Metastatic Breast Carcinoma in the Ovary (tissue), 3 donors: ENCODE data around the genes SMIM41, KRT86, KRT5 and KRT73.

GRCh38 chr12:51821365-51821535 is 6.5 kb upstream of the TMDD1 start:
- PRO-cap, 3 experiments = no peak in any of the 3 experiments

GRCh38 chr12:51847773-51848258 is 702 bp downstream of the FIGNL2 start:
- PRO-cap, 3 experiments = peak in 1 of 3 experiments; most common plus-strand start chr12:51848111 (in 1)

DNA sequence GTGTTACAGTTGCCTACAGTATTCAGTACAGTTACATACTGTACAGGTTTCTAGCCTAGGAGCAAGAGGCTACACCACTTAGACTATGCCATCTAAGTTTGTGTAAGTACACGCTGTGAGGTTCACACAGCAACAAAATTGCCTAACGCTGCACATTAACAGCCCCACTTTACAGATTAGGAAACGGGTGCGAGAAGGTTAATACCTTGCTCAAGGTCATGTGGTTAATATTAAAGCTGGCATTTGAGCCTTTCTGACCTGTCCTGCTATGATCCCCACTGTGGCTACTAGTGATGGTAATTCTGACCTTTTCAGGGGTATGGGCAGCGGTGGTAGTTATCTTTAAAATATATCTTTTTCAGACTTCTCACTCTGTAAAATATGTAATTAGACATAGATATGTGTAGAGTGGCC is 20.9 kb downstream of the ACVR1B start:
- PRO-cap, 3 experiments = no peak in any of the 3 experiments

- PRO-cap, 3 experiments = no peak in any of the 3 experiments
Observed at GRCh38 chr12:52029660-52030087, 21.6 kb upstream of the NR4A1 start.

- PRO-cap, 3 experiments = peak in 3 of 3 experiments; most common plus-strand start chr12:52050937 (in 1); most common minus-strand start chr12:52051154 (in 3)
Observed at GRCh38 chr12:52050330-52051345, 604 bp upstream of the NR4A1 start.

DNA sequence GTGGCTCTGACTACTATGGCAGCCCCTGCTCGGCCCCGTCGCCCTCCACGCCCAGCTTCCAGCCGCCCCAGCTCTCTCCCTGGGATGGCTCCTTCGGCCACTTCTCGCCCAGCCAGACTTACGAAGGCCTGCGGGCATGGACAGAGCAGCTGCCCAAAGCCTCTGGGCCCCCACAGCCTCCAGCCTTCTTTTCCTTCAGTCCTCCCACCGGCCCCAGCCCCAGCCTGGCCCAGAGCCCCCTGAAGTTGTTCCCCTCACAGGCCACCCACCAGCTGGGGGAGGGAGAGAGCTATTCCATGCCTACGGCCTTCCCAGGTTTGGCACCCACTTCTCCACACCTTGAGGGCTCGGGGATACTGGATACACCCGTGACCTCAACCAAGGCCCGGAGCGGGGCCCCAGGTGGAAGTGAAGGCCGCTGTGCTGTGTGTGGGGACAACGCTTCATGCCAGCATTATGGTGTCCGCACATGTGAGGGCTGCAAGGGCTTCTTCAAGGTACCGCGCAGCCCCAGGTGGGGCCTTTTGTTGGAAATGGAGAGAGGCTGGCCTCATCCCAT is 3.5 kb downstream of the NR4A1 start:
- PRO-cap, 3 experiments = no peak in any of the 3 experiments

- PRO-cap, 3 experiments = no peak in any of the 3 experiments
Observed at GRCh38 chr12:52078586-52078833, 994 bp upstream of the SMIM41 start.

DNA sequence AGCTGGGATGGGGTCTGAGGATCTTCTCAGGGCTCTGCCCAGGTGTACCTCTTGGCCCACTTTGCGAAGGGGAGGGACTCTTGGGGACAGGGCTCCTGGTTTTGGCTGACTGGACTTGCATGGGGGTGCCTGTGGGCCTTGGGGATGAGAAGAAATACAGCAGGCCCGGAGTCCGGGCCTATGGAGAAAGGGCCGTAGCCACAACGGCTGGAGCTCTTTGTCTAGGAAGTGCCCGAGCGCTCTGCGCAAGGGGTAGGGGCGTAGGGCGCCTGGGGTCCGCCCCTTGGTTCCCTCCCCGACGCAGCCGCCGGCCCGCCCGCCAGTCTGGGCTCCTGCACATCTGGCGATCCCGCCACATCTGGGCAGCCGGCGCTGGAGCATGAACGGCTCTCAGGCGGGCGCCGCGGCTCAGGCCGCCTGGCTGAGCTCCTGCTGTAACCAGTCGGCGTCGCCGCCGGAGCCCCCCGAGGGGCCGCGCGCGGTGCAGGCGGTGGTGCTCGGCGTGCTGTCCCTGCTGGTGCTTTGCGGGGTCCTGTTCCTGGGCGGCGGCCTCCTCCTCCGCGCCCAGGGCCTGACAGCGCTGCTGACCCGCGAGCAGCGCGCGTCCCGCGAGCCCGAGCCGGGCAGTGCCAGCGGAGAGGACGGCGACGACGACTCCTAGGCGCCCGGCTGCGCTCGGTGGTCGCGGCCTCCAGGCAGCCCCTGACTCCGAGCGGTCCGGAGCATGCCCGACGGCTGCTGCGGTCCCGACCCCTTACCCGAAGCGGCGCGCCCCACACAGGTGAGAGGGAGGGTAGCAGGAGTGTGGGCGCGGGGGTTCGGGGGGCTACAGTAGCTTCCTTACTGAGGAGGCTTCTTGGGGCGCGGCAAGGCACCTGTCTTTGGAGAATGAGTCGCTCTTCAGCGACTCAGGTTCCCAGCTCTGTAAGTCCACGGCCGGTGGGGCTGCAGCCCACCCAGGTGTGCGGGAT is at the start of gene SMIM41:
Gene SMIM41, plus strand, starts transcription at position 304 of the 971 bp plus-strand sequence.
- PRO-cap, 3 experiments = peak in 3 of 3 experiments; most common plus-strand start position 357 of the sequence (in 2); most common minus-strand start position 243 of the sequence (in 1)

GRCh38 chr12:52221837-52222595 is 11.0 kb upstream of the KRT7 start:
- PRO-cap, 3 experiments = no peak in any of the 3 experiments

DNA sequence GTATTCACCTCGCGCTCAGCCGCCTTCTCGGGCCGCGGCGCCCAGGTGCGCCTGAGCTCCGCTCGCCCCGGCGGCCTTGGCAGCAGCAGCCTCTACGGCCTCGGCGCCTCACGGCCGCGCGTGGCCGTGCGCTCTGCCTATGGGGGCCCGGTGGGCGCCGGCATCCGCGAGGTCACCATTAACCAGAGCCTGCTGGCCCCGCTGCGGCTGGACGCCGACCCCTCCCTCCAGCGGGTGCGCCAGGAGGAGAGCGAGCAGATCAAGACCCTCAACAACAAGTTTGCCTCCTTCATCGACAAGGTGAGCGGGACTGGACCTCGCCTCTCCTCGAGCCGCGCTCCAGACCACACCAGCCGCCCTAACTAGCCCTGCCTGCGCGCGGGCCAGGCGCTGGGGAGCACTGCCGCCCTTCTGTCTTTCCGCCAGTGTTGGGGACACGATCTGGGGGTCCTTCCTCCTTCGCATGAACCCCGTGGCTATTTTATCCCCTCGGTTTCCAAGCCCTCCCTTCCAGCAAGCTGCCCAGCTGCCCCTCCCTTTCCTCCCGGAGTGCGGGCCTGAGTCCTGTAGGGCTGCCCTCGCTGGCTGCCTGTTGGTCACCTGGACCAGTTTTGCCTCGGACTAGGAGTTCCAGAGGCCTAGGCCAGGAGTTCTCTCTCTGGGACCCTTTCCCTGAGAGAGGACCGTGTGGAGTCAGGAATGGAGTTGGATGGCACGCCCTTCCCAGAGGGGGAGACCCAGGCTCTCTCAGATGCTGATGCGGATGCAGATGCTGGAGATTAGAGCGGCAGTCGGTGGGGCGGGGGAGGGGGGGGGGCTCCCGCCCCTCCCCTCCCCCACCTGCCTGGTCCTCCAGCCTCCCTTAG is 511 bp downstream of the KRT7 start:
- PRO-cap, 3 experiments = peak in 1 of 3 experiments; most common minus-strand start position 711 of the sequence (in 1)

DNA sequence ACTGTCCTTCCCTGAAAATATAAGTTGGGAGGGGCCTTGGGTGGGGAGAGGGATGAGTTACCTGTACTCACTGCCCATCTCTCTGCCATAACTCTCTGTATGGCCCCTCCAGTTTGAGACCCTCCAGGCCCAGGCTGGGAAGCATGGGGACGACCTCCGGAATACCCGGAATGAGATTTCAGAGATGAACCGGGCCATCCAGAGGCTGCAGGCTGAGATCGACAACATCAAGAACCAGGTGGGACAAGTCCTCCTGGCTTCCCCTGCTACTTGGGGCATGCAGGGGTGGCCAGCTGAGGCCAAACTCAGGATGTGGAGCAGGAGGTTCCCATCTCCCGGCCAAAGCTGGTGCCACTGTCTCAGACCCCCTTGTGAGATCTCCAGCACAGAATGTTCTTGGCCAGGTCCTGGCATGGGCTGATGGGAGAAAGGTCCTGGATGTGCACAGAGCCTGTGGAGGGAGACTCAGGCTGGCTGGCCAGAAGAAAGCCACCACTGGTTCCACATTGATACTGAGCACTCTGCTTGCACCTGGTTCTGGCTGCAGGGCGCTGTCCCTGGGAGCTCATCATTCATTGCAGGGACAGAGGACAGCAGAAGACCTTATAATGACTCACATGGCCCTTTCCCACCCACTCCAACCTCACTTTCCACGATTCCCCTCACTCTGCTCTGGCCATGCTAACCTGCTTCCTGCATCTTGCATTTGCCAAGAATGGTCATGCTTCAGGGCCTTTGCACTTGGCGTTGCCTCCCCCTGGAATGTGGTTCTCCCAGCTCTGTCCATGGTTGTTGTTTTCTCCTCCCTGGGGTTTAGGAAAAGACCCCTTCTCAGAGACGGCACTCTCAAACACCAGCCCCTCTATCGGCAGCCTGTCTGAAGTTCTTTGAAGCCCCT is 10.1 kb downstream of the KRT7 start:
- PRO-cap, 3 experiments = peak in 1 of 3 experiments; most common minus-strand start position 577 of the sequence (in 1)

GRCh38 chr12:52274255-52274909 is at the start of gene KRT86:
Gene KRT86, plus strand, starts transcription at chr12:52274645.
- PRO-cap, 3 experiments = no peak in any of the 3 experiments

DNA sequence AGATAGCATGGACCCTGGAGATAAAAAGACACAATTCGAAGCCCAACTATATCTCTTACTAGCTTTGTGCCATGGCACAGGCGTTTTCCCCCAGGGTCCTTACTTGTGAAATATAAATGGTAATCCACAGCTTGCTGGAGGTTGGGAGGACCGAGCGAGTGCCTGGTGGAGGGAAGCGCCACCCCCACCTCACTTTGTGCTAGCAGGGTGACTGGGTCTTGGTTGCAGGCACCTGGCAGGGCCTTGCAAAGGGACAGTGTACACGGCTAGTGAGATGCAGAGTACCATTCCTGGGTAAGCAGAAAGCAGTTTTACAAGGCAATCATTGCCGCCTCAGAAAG is 2.5 kb upstream of the KRT83 start:
- PRO-cap, 3 experiments = no peak in any of the 3 experiments

GRCh38 chr12:52346609-52347064 is 20.6 kb downstream of the KRT85 start:
- PRO-cap, 3 experiments = no peak in any of the 3 experiments

GRCh38 chr12:52494151-52495029 is 1.3 kb upstream of the KRT6A start:
- PRO-cap, 3 experiments = no peak in any of the 3 experiments

GRCh38 chr12:52496332-52497097 is 3.5 kb upstream of the KRT6A start:
- PRO-cap, 3 experiments = no peak in any of the 3 experiments

DNA sequence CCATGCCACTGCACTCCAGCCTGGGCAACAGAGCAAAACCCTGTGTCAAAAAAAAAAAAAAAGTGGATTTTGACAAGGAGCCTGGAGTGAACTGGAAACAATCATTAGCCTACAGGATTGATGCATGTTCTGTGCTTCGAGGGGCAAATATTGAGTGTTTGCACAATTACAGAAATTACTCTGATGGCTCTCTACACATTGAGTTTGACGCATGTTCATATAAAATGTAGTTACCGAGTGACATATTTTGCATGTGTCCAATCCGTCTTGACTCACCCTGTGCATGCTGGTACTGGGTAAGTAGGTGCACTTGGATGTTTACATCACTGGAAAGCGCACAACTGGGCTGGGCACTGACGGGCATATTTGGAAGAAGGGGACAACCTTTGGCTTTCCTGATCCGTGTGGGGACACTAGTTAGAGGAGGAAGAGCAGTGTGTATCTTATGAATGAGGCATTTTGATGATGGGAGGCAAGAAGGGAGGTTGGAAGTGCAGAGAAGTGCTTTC is 4.9 kb upstream of the KRT6A start:
- PRO-cap, 3 experiments = no peak in any of the 3 experiments

DNA sequence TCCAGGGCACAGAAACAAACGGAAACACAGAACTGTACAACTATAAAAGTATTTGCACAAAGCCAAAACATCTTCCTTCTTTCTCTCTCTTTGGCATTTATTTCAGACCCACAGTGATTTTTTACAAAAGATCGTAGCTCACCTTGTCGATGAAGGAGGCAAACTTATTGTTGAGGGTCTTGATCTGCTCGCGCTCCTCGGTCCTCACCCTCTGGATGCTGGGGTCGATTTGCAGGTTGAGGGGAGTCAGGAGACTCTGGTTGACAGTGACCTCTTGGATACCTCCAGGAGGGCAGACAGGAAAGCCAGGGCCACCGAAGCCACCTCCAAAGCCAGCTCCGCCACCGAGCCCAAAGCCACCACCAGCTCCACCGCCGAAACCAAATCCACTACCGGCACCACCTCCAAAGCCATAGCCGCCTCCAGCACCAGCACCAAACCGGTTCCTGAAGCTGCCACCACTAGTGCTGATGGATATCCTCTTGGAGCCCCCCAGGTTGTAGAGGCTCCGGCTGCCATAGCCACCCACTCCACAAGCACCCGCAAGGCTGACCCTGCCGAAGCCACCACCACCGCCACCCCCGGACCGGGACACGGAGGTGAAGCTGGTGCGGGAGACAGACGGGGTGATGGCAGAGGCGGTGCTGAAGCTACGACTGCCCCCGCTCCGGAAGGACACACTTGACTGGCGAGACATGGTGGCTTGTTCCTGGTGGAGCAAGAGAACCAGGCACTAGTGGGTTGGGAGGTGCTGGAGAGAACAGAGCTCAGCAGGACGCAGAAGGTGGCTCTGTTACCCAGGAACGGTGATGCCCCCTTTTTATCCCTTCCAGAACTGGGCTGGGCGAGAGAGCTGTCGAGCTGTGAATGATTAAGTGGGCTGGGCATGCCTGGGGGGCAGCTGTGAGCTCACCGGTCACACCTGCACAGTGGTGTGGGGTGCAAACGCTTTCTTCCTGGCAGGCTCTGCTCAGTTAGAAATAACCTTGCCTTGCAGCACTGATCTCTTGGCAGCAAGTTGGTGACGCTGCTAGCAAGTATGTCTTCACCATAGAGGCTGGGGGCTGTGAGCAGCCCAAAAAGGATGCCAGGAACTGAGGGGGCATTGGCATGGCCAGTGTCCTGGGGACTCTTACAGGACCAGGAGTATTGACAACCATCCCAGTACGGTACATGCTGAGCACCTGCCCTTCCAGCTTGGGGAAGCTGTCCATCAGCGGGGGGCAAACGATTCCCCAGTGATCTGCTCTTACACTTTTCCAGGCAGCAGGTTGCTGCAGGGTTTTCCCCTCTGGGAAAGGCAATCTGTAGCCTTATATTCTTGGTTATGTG is at the start of gene KRT5:
Gene KRT5, minus strand, starts transcription at position 795 of the 1,332 bp plus-strand sequence.
- PRO-cap, 3 experiments = no peak in any of the 3 experiments

GRCh38 chr12:52614950-52615598 is 3.3 kb downstream of the KRT73 start:
- PRO-cap, 3 experiments = no peak in any of the 3 experiments

DNA sequence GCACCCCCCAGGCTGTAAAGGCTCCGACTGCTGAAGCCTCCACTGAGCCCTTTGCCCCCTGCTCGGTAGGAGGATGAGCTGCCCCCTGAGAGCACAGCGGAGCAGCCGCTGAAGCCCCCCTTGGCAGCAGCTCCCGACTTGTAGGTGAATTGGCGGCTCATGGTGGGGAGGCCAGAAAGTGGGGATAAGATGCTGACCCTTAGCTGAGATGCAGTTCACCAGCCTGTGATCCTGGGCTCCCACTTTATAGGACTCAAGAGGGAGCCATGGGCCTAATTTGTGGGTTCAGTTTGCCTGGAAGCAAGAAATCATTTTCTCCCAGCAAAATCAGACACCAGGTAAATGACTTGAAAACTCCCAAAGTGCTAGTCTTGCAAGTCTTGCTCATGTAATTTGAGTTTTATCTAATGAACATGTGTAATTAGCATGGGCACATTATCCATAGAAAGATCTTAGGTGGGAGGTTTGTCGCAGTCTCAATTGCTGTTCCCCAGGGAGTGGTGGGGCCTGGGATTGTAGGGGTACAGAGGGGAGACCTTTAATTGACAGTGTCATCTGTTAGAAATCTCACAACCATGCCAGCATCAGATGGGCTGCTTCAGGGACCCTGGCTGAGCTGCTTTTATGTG is at the start of gene KRT73:
Gene KRT73, minus strand, starts transcription at position 196 of the 629 bp plus-strand sequence.
- PRO-cap, 3 experiments = no peak in any of the 3 experiments